Metastatic Breast Carcinoma in the Brain (tissue), 10 donors: ENCODE data around the genes DOHH and ZFR2.

GRCh38 chr19:3333465-3334095 lies 32.8 kb upstream of the NFIC start:
- PRO-cap, 10 experiments = no peak in any of the 10 experiments

DNA sequence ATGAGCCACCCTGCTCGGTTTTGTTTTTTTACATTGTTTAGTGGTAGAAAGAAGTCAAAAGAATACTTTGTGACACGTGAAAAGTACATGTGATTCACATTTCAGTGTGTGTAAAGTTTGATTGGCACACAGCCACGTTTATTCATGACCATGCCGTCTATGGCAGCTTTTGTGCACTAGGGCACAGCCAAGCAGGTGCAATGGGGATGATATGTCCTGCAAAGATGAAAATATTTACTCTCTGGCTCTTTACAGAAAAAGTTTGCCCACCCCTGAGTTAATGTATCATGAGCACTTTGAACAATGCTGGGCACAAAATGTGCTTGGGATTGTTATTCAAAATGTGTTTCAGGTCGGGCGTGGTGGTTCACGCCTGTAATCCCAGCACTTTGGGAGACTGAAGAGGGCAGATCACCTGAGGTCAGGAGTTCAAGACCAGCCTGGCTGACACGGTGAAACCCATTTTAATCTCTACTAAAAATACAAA lies 16.1 kb upstream of the NFIC start:
- PRO-cap, 10 experiments = no peak in any of the 10 experiments

- PRO-cap, 10 experiments = peak in 10 of 10 experiments; most common plus-strand start chr19:3360215 (in 4); most common minus-strand start chr19:3360250 (in 8)
These were observed 6.0 kb upstream of the NFIC start for GRCh38 chr19:3360148-3361098.

GRCh38 chr19:3369088-3370113 lies 3.0 kb downstream of the NFIC start:
- PRO-cap, 10 experiments = peak in 4 of 10 experiments; most common plus-strand start chr19:3369657 (in 2); most common minus-strand start chr19:3369731 (in 2)

GRCh38 chr19:3372350-3372837 lies 6.0 kb downstream of the NFIC start:
- PRO-cap, 10 experiments = peak in 1 of 10 experiments; most common minus-strand start chr19:3372577 (in 1)

DNA sequence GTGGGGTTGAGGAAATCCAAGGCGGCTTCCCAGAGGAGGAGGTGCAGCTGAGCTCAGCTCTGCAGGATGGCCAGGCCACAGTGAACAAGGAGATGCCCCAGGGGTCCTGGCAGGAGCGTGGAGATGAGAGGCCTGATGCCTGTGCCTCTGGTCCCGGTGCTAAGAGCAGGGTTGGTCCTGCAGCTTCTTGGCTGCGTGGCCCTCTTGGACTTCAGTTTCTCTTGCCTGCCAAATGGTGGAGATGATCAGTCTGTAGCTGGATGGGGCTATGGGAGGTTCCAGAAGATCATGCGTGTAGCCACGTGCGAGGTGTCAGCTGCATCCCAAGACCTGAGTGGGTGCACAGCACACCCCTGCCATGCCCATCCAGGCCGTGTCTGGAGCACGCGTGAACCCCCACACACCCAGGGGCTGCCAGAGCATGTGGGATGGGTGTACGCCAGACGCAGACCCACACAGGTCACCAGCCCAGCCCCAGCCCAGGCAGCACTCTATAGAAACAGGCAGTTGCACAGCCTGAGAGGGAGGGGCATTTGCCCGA lies 17.0 kb downstream of the NFIC start:
- PRO-cap, 10 experiments = peak in 1 of 10 experiments; most common minus-strand start position 223 of the sequence (in 1)

DNA sequence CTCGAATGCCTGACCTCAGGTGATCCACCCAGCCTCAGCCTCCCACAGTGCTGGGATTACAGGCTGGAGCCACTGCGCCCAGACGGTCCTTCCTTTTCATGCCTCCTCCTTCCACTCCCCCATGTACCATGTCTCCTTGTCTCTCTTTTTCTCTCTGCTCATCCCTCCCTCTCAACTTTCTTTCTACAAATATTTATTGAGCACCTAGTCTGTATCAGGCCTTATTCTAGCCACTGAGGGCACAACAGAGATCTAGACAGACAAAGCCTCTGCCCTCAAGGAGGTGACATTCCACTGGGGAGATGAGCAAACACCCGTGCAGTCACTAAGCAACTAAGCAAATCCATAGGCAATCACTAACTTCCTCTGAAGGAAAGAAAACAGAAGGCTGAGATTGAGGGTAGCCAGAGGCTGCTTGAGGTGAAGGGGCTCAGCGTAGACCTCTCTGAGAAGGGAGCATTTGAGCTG lies 35.9 kb downstream of the NFIC start:
- PRO-cap, 10 experiments = no peak in any of the 10 experiments

DNA sequence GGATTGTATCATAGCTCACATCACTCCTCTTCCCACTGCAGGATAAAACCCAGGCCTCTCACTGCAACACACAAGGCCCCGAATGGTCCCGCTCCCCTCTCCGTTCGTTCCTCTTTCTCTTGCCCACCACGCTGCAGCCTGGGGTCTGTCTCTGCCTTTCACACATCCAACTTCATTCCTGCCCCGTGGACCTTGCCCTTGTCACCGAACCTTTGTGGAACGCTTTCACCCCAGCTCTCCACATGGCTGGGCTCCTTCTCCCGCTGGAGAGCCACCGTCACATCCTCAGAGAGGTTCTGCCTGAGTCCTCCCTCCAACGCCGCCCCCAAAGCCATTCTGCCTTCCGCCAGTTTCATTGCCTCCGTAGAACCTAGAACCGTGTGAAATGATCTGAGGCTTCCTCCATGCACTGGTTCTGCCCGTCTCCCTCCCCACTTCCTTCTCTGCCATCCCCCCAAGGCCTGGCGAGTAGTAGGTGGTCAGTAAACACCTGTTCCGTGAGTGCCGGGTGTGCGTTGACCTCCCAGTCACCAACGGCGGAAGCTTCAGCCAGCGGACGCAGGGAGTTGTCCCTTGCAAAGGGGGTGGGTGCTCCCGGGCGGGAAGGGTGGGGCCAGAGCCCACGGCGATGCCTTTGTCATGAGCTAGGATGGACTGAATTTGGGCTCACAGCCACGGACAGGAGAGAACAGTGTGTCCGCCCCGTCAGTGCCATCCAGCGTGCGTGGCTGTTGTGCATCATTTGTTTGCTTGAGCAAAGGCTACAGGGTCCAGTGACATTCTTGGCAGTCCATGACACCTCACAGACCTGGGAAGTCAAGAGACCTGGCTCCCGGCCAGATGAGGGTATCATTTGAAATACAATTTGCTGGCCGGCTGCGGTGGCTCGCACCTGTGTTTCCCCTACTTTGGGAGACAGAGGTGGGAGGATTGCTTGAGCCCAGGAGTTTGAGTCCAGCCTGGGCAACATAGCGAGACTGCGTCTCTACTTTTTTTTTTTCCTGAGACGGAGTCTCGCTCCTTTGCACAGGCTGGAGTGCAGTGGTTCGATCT lies 43.0 kb downstream of the NFIC start:
- PRO-cap, 10 experiments = peak in 4 of 10 experiments; most common plus-strand start position 669 of the sequence (in 3); most common minus-strand start position 542 of the sequence (in 3)

DNA sequence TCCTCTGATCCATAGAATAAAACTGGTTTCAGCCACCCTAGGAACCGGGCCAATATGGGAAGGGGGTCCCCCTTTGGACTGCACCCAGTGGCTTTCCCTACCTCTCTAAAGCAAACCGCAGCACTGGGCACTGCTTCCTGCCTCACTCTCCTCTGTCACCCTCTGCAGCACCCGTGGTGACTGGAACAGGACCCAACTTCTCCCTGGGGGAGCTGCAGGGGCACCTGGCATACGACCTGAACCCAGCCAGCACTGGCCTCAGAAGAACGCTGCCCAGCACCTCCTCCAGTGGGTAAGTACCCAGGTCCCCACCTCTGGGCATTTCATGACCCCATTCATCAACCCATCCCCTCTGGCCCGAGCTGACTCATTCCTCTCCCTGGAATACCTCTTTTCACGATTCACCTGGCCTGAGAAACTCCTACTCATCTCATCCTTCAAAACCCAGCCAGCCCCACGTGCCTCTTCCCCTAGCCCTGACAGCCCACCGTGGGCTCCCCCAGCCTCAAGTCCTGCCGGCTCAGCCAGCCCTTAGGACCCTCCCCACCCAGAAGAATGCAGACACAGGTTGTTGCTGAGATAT lies 46.1 kb downstream of the SMIM24 start:
- PRO-cap, 10 experiments = no peak in any of the 10 experiments

- PRO-cap, 10 experiments = peak in 10 of 10 experiments; most common plus-strand start chr19:3500984 (in 3); most common minus-strand start chr19:3500642 (in 4)
These were observed at the start of gene DOHH for GRCh38 chr19:3499910-3501255. Gene DOHH (minus strand): TSS chr19:3500674.

GRCh38 chr19:3547473-3548339 lies 8.7 kb downstream of the TEKTIP1 start:
- PRO-cap, 10 experiments = no peak in any of the 10 experiments

DNA sequence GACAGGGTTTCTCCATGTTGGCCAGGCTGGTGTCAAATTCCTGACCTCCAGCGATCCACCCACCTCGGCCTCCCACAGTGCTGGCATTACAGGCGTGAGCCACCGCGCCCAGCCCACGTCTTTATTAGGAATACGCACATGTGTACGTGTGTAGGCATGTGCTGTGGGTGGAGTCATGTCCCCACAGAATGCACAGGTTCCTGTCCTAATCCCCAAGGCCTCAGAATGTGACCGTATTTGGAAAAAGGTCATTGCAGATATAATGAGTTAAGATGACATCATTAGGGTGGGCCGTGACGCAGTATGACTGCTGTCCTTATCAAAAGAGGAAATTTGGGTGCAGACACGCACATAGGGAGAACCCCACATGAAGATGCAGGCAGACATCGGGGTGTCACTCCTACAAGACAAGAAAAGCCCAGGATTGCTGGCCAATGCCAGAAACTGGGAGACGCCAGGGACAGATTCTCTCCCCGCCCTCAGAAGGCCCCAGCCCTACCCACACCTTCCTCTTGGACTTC lies 4.0 kb upstream of the HMG20B start:
- PRO-cap, 10 experiments = no peak in any of the 10 experiments

DNA sequence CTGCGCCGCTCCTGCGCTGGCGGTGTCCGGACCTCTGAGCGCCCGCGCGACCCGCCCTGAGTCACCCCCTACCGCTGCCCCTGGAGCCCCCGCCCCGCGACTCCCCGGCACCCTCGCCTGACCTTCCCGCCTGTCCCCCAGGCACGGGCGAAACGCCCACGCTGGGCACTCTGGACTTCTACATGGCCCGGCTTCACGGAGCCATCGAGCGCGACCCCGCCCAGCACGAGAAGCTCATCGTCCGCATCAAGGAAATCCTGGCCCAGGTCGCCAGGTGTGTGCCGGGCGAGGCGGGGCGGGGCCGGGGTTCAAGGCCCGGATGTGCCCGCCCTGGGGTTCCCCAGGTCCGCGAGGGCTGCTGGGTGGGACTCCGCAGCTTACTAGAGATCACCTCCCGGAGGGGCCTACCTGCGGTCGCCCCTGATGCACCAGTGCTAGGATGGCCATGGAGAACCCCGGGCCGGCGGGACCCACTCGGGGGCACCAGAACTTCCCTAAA lies 5.1 kb downstream of the HMG20B start:
- PRO-cap, 10 experiments = no peak in any of the 10 experiments

DNA sequence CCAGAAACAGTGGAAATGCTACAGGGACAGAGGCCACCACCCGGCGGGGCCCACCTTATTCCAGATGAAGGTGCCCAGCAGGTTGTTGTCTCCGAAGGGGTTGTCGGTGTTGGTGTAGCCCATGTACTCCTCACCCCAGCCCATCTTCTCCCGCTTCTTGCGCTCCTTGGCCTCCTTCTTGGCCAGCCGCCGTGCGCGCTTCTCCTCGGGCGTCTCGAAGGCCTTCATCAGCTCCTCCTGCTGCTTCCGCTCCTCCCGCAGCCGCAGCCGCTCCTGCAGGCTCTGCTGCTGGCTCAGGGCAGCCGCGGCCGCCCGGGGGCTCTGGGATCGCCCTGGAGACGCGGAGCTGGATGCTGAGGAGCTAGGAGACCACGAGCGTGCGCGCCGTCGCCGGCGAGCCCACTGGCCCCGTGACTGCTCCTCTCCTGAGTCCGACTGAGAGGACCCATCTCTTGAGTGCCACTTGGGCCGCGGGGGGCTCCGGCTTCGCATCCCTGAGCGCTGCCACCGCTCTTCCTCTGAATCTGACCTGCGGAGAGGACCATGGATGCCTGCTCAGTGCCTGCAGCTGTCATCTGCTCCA lies 2.9 kb downstream of the CACTIN start:
- PRO-cap, 10 experiments = no peak in any of the 10 experiments

DNA sequence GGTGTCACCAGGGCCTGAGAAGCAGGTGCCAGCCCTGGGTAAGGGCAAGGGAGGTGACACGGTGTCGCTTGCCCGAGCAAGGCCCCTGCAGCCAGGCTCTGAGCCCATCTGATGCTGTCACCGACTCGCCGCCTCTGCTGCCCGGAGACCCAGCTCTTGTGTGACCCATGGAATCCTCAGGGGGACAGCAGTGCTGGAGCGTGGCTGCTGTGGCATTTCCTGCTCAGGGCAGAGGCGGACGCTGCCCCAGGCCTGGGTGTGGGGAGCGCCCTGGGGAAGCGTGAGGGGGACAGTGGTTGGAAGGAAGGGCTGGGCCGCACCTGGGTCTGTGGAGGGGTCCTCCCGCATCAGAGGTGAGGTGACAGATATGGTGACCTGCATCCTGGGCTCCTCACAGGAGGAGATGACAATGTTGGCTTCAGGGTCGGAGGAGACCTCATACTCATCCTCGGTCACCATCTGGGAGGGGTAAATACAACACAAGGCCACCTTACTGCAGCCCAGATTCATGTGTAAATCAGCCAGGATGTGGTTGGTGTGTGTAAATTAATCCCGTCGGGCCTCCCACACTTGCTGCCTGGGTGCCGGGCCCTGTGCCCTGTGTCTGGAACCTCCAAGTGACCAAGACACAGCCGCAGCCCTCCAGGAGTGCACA lies 27.4 kb upstream of the MATK start:
- PRO-cap, 10 experiments = peak in 1 of 10 experiments; most common minus-strand start position 136 of the sequence (in 1)

DNA sequence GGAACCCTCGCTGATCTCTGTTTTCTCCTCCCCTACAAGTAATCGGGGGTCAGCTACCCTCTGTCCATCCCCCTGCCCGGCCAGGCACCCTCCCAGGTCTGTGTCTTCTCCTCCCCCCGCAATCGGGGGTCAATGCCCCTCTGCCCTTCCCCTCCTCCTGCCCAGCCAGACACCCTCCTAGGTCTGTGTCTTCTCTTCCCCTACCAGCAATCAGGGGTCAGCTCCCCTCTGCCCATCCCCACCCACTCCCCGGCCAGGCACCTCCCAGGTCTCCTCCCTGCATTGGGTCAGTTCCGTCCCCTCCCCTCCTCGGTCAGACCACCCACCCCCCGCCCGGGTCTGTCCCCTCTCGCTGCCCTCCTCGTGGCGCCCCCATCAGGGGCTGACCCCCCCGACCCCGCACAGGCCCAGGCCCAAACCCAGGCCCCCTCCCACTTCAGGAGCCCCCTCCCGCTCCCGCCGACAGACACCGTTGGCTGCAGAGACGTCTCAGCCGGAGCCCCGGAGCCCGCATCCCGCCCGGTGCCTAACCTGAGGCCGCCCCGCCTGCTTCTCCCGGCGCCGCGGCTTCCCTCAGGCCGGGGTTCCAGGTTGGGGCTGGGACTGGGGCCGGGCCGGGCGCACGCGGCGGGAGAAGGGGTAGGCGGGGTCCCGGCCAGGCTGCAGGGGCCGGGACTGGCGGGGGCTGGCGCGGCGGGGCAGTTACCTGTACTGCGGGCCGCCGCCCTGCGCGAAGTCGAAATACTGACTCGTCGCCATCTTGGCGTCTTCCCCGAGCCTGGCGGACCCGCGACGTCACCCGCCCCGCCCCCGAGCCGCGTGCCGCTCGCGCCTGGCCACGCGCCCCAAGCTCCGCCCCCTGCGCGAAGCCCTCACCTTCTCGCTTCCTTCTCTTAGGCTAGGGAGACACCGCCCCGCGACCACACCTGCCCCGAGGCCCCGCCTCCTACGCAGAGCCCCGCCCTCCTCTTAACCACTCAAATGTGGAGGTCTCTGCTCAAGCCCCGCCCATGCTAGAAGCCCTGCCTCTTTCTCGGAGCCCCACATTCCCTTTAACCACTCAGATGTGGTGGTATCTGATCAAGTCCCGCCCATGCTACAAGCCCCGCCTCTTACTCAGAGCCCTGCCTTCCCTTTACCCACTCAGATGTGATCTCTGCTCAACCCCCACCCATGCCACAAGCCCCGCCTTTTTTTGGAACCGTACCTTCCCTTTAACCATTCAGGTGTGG lies at the start of gene ZFR2:
ZFR2 (minus strand) TSS at position 780 of the 1,232 bp plus-strand sequence.
- PRO-cap, 10 experiments = peak in 1 of 10 experiments; most common minus-strand start position 743 of the sequence (in 1)

DNA sequence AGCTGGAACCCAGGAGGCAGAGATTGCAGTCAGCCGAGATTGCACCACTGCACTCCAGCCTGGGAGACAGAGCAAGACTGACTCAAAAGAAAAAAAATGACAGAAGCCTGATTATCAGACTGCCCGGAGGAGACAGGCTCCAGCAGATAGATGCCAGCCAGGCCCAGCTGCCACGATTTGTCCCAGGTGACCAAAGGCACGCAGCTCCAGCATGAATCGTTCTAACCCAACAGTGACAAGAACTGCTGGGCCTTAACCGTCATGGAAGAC lies 5.8 kb upstream of the NMRK2 start:
- PRO-cap, 10 experiments = no peak in any of the 10 experiments

GRCh38 chr19:3979172-3980237 lies 5.8 kb downstream of the EEF2 start:
- PRO-cap, 10 experiments = peak in 1 of 10 experiments; most common minus-strand start chr19:3979409 (in 1)

- PRO-cap, 10 experiments = no peak in any of the 10 experiments
These were observed 4.7 kb downstream of the EEF2 start for GRCh38 chr19:3980238-3981252.

DNA sequence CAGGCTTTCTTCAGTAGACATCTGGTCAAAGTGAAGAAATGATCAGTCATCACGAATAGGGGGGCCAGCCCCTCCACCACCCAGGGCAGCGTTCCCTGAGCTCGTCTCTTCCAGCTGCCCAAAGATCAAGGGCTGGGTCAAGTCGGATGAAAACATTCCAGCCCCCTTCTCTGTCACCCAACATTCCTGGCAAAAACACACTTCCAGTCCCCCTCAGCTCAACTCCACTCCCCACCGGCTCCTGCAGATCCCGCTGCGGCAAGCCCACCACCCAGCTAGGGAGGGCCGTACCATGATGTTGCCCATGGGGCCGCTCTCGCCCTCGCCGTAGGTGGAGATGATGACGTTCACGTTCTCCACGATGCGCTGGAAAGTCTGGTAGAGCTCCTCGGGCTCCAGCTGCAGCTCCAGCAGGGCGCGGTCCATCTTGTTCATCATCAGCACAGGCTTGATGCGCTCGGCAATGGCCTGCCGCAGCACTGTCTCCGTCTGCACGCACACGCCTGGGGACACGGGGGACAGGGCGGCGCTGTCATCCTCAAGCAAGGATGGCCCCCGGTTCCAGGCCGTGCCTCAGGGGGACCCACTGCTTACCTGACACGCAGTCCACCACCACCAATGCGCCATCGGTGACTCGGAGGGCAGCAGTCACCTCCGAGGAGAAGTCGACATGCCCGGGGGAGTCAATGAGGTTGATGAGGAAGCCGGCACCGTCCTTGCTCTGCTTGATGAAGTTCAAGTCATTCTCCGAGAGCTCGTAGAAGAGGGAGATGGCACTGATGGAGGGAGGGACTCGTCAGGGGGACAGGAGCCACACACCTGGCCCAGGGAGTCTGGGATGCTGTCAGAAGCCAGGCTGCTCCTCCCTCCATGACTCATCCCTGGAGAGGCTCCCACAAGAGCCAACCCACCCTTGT lies 2.5 kb downstream of the EEF2 start:
- PRO-cap, 10 experiments = no peak in any of the 10 experiments